Spinal cord (tissue), 3 donors: ENCODE measurements around a stretch of chr12.

- PRO-cap: no peak
- RAMPAGE, long total RNA: no peak
Observed at GRCh38 chr12:113098340-113098826, 37.2 kb downstream of the RASAL1 start.

GRCh38 chr12:113153205-113153767 is 3.8 kb downstream of the CFAP73 start:
- PRO-cap: no peak
- RAMPAGE, long total RNA: no peak

GRCh38 chr12:113174811-113175332 is 10.4 kb downstream of the DDX54 start:
- PRO-cap: no peak
- RAMPAGE, long total RNA: no peak

DNA sequence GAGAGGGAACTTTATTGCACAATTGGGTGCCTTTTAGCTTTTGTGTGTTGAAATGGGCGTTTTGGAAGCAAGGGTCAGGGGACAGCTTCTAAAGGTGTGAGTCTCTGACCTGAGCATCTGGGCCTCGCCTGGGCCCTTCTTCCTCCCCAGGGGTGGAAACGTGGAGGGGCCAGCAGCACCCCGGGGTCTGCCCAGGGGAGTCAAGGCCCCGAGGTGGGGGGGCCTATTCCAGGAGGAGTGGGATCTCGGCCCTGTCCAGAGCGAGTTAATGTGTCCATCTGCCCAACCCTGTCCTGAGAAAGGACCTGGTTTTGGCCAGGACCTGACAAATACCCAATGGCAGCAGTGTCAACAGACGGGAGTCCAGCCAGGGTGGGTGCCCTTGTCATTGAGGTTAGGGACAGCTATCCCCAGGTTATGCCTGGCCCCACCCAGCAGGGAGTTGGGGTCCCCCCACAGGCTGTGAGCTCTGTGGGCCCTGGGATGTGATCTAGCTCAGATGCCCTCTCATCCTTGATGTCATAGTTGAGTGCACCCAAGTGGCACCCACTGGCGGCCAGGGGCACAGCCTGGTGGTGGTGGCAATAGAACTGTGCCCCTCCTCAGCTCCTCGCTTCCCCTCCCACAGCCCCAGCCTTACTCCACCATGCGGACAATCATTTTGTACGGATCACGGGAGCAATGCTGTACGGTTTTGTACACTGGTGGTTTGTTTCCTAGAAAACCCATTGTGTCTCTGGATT is 36.9 kb downstream of the SLC8B1 start:
- PRO-cap: no peak
- RAMPAGE, long total RNA: no peak

DNA sequence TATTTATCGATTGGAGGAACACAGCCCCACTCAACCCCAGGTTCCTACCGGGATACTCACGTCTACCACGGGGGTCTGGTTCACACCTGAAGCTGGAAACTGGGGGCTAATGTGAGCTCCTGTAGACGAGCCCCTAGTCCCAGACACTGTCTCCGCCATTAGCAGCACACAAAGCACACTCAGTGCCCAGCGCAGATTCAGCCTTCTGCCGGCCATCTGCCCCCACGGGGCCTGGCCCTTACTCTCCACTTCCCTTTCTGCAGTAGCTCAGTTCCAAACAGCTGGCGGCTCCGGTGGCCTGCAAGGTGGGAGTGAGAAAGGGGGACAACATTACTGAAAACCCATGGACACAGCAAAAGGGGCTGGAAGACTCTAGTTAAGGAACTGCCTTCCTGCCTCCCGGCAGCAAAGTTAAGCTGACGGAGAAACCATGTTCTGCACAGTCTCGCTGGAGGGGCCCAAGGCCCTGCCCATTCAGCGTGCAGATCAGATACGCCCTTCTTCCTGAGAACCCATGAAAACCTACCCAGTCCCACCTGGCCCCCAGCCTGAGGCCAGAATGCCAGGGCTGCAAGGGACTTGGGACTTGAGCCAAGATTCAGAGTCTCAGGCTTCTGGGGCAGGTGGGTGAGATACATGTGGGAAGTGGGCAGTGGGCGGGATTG is 2.1 kb downstream of the SLC8B1 start:
- PRO-cap: no peak
- RAMPAGE, long total RNA: no peak

DNA sequence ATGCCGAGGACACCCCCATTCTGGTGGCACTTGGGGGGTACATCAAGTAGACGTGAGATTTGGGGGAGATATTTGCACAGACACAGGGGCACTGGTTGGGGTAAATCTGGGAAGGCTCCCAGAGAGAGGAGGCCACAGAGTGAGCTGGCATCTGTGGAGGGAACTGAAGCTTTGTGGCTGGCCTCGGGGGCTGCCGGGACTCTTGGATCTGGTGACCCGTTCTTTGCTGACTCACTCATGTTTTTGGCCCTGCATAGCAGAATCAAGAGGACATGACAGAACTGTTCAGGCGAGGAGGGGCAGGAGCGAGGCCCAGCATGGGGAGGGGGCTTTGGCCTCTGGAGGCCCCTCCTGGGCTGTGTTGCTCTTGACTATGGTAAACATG is 1.7 kb downstream of the PLBD2 start:
- PRO-cap: no peak
- RAMPAGE, long total RNA: no peak

DNA sequence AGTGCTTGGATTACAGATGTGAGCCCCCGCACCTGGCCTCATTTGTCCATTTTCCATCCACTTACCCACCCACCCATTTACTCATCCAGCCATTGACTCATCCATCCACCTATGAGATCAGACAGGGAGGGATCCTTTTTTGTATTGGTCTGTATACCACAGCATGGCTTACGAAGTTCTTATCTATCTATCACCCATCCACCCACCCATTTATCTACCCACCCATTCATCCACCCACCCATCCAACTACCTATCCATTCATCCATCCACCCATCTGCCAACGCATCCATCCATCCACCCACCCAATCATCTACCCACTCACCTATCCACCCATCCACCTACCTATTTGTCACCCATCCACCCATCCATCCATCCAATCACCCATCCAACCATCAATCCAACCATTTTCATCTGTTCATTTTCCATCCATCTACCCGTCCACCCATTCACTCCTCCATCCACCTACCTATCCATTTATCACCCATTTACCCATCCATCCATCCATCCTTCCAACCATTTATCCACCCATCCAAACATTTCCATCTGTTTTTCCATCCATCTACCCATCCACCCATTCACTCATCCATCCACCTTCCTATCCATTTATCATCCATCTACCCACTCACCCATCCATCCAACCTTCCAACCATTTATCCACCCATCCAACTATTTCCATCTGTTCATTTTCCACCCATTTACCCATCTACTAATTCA is 13.6 kb downstream of the SDS start:
- PRO-cap: no peak
- RAMPAGE, long total RNA: no peak

GRCh38 chr12:113507162-113507611 is 35.5 kb upstream of the LHX5 start:
- PRO-cap: no peak
- RAMPAGE, long total RNA: no peak

DNA sequence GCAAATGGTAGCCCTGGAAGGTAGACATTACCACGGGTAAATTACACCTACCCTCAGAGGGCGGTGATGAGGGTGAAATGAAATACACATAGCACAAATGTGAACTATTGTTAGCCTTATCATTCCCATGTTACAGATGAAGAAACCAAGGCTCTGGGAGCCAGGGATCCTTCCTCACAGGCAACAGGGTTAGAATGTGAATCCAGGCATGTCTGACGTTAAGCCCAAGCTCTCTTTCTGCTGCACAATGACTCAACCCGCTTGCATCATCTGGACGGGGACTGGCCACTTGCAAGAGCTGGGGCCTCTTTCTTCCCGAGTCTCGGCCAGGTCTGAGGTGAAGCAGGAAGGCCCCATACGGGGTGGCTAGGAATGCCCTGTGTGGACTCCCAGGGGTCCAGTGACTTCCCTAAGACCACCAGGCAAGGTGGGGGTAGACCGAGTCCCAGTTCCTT is 105.2 kb downstream of the RBM19 start:
- PRO-cap: no peak
- RAMPAGE, long total RNA: no peak

- PRO-cap: no peak
- RAMPAGE, long total RNA: no peak
Observed at GRCh38 chr12:113936827-113937332, 29.2 kb downstream of the RBM19 start.

DNA sequence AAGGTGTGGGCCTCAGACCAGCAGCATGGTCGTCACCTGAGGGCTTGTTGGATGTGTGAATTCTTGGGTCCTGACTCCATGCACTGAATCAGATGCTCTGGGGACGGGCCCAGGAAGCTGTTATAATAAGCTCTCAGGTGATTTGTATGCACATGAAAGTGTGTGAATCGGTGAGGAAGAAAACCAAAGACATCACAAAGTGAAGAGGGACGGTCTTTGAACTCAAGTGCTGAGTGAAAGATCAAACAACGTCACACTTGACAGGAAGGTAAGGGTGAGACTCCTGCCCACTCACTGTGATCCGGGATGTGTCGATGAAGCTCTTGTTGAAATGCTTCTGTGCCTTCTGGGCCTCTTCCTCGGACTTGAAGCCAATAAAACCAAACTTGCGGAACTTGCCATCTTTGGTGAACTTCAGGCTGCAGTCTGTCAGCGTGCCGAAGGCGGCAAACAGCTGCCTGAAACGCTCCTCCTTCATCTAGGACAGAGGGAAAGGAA is 4.1 kb downstream of the RBM19 start:
- PRO-cap: no peak
- RAMPAGE, long total RNA: no peak

DNA sequence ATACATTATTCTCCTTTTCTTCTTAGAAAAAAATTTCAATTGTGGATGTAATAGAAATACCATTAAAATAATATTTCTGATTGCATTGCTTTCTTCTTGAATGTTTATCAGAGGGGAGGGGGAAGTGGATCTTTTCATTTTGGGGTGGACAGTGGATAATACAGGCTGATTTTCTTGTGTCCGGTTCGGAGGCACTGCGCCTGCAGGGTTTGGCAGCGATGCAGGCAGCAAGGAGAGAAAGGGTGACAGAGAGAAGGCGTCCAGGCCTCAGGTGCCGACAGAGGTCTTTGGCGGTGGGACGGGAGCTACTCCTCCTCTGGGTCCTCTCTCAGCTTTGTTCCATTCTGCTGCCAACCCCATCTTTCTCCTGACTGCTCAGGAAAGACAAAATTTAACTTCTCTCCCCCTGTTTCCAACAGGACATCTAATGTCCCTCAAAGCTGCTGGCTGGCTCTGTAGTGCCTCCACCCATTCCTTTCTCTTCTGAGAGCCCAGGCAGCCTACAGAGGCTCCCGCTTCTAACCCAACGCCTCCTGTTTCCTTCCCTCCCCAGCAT is 6.9 kb upstream of the TBX5 start:
- PRO-cap: no peak
- RAMPAGE, long total RNA: no peak

GRCh38 chr12:114664957-114665264 is 19.1 kb downstream of the TBX3 start:
- PRO-cap: no peak
- RAMPAGE, long total RNA: no peak

DNA sequence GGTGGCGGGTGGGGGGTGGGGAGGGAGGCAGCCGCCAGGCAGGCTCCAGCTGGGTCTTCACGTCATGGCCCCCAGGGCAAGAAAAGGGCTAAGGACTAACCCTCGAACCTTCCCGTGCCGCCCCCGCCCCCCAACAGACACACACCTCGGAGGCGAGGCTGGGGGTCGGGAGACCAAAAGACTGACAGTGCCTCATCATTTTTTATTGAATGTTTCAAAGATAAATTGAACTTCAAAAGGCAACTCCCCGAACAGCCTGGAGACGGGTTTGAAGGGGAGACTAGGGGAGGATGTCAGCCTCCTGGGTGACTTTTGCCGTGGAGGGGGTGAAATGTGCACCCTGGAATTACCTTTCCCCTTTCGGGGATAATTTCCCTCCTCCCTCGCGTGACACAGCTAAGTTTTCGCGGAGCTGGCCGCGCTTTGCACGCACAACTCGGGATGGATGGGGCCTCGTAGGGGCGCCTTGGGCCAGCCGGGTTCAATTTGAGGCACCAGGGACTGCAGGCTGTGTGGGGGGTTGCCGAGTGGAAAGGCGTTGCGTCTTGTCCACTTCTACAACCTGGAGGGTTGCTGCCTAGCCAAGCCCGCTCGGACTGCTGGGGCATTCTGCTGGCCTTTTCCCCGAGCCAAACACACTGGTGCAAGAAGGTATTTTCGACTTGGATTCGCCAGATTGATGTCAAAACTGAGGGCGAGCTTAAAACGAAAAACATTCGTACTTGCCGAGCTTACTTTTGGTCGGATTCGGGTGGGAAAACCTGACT is 14.6 kb downstream of the TBX3 start:
- PRO-cap: no peak
- RAMPAGE, long total RNA: no peak

- PRO-cap: no peak
- RAMPAGE, long total RNA: no peak
Observed at GRCh38 chr12:114903498-114903866, 219.5 kb upstream of the TBX3 start.

DNA sequence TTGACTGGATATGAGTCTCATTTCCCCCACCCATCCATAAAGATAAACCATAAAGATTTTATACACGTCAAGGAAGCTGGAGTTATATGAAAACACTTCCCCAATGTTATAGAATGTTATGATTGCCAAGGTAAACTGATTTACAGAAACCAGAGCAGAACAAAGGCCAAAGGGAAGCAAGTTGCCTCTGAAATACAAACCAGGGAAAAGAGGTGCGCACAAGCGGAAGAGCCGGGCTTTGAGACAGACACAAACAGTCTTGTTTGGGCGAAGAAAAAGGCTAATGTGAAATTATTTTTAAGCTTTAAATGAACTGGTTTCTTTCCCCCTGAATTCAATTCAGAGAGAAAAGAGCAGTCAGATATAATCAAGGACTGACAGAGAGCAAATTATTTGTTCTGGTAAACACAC is 536.7 kb downstream of the MED13L start:
- PRO-cap: no peak
- RAMPAGE, long total RNA: no peak

- PRO-cap: no peak
- RAMPAGE, long total RNA: no peak
Observed at GRCh38 chr12:115949163-115949499, 328.4 kb downstream of the MED13L start.

DNA sequence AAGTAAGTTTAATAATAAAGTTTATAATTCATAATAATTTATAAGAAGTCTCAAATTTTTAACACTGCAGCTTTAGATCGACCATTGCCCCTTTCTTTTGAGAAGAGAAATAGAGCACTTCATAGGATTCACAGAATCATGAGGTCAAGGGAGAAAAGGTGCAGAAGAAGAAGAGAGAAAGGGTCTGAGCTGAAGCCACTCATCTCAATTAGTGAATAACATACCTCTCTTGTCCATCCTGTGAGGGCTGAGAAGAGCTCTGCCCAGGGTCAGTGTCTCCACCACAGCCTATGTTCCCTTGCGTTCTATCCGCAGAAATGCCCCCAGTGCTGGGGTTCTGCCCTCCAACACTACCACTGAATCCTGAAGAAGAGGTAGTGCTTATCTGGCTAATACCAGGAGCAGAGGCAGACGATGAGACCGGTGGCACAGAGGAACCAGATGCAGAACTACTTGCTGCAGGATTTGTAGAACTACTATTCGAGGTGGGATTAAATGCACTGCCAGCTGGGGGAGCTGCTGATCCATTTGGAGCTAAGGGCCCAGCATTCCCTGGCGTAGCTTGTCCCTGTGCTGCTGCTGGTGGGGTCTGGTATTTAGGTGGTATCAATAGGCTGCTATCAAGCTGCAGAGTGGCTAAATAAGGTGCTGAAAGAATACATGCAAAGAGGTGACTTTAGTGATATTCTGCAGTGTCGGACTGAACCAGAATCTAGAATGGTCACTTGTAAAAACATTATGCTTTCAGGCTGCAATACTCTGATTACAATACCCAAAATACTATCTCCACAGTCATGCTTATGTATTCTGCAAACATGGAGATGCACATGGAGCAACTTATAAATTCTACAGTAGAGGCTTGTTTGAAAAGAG is 294.4 kb downstream of the MED13L start:
- PRO-cap: no peak
- RAMPAGE, long total RNA: no peak

DNA sequence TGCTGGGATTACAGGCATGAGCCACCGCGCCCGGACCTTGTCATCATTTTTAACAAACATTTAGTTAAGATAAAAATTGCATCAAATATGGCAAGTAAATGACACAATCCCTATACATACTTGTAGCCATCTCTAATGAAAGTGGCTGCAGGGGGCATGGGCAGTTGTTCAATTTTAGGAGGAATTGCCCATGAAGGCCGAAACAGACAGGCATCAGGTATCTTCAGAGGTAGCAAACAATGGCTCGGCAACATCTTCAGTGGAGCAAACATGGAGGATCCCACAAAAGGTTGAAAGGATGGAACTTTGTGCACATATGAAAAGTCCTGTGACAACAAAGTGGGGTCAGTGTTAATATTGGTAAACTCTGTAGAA is 281.1 kb downstream of the MED13L start:
- PRO-cap: no peak
- RAMPAGE, long total RNA: no peak

DNA sequence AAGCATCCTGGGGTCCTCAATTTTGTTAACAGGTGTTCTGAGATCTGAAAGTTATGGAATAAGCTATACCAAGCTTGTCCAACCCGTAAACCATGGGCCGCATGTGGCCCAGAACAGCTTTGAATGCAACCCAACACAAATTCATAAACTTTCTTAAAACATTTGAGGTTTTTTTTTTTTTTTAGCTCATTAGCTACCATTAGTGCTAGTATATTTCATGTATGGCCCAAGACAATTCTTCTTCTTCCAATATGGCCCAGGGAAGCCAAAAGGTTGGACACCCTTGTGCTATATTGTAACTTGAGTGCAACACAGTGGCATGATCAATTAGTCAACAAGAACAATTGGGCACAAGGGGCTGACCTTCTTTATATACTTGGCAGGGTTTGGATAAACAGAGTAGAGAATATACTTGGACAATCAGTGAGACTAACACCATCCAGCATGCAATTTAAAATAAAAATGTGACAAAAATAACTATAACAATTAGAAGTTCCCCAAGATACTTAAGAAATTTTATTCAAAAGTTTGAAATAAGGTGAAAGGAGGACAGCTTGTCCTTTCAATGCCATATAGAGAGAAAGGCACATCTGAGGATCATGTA is 197.5 kb downstream of the MED13L start:
- PRO-cap: no peak
- RAMPAGE, long total RNA: no peak